Tibial artery (tissue), 1 donor: ENCODE measurements around a stretch of chr15.

- PRO-cap, result no peak
Observed at GRCh38 chr15:85407191-85407938, 27.0 kb downstream of the AKAP13 start.

DNA sequence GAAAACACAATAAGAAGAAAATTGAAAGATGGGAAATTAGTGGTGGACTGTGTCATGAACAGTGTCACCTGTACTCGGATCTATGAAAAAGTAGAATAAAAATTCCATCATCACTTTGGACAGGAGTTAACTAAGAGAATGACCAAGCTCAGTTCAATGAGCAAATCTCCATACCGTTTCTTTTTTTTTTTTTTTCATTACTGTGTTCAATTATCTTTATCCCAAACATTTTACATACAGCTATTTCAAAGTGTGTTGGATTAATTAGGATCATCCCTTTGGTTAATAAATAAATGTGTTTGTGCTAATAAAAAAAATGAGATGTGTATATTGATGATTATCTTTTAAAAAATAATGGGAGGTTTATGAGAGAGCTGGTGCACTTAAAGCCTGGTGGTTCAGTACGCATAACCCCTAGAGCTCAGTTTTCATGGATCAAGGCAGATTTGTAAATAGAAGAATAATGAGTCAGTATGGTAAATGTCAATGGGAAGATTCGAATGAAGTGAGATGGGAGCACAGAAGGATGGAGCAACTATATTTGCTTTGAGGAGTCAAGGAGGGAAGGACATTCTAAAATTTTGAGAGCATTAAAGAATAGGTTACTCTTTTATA lies 35.2 kb downstream of the AKAP13 start:
- PRO-cap, result no peak

- PRO-cap, result no peak
Observed at GRCh38 chr15:85436507-85436819, 56.1 kb downstream of the AKAP13 start.

DNA sequence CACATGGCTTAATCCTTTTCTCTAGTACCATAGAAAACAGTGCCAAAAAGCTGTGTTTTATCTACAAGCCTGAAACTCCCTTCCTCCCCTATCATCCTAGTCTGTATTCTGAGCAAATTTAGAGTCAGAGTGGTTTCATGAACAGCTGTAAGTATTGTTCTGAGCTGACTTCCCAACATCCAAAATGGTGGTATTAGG lies 201.9 kb downstream of the AKAP13 start:
- PRO-cap, result no peak

DNA sequence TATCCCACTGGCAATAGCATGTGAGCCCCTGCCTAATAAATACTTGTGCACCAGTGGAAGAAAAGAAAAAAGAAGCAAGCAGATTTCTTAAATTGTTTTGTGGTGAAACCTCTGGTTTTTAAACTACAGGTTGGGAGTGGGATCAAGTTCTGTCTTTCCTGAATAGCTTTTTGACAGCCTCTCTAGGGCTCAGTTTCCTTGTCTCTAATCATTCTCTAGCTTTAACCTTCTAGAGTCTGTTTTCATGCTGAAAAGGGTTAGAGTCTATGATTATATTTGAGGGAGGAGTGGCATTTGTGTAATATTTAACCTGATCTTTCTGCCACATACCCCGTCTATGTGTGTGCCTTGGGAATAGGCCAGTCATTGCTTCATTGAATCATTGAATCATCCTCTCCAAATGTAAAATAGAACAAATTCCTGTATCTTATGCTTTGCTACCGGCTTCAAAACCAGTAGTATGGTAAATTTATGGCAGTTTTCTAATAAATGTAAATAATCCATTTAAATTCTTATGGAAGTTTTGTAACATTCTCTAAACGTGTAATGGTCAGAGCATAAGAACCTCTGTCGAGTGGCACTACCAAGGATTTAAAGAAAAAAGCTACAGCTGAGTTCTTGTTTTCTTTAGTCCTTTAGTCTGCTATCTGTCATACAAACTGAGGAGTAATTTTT lies 204.8 kb downstream of the KLHL25 start:
- PRO-cap, result no peak

- PRO-cap, result no peak
Observed at GRCh38 chr15:85655179-85655825, 139.4 kb downstream of the KLHL25 start.

DNA sequence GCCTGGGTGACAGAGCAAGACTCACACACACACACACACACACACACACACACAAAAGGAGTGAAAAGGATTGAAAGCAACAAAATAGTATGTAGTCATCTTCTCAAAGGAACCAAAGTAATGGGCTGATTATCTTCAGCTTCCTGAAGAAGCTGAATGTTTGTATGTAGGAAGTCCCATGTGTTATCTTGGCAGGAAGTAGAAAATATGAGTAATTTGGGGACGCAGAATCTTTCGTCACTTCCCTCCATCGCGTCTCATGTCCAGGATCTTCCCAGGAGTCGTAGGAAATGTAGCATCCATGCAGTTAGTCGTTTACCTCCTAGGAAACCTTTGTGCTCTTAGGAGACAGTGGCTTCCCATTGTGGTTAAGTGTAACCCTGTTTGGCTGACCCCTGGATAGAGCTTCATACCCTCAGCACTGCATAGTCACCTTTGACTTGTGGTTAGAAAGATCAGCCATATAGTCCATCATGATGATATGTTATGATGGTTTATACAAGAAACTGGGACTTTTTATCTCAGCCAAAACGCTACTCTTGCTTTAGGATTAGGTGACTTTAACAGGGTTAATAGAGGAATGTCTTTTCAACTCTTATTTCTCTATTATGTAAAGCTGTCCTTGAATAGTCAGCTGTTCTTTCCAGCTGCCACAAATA lies 92.4 kb downstream of the KLHL25 start:
- PRO-cap, result no peak

GRCh38 chr15:85724832-85725590 lies 69.7 kb downstream of the KLHL25 start:
- PRO-cap, result no peak

- PRO-cap, result no peak
Observed at GRCh38 chr15:85748172-85749092, 46.3 kb downstream of the KLHL25 start.

DNA sequence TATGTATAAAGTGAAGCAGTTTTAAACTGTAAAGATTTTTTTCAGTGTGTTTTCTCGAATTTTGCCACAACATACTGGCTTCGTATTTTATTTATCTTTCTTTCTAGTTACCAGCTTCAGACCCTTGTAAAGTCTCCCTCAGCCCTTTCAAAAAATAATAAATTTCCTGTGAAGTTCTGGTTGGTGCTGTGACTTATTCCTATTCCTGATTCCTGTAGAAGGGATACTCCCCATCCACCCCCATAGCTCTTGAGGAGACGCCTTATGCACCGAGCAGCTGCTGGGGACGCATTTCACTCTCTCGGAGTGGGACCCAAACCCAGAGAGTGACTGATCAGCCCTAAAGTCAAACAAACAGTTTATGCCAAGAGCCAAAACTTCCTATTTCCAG lies 45.5 kb downstream of the KLHL25 start:
- PRO-cap, result no peak

GRCh38 chr15:86528034-86528346 lies 448.3 kb downstream of the AGBL1 start:
- PRO-cap, result no peak

DNA sequence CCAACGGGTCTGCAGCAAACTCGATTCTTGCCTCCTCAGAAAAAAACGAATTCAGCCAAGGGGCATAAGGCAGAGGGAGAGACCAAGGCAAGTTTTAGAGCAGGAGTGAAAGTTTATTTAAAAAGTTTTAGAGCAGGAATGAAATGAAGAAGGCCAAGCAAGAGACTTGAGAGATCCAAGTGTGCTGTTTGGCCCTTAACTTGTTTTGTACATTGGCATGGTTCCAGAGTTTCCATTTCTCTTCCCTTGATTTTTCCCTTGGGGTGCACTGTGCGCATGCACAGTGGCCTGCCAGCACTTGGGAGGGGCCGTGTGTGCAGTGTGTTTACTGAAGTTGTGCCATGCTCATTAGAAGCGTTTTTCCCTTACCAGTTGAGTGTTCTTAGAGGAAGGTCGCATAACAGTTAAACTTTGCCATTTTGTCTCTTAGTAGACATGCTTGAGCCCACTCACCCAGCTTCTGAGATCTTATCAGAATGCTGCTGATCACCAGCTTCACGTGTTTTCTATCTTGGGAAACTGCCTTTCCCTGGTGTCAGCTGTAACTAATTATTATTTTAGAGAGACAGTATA lies 512.7 kb downstream of the AGBL1 start:
- PRO-cap, result no peak

GRCh38 chr15:86916634-86917106 lies 837.0 kb downstream of the AGBL1 start:
- PRO-cap, result no peak

GRCh38 chr15:87164003-87164343 lies 1084.3 kb downstream of the AGBL1 start:
- PRO-cap, result no peak

- PRO-cap, result no peak
Observed at GRCh38 chr15:87463942-87464266, 792.6 kb downstream of the NTRK3 start.

DNA sequence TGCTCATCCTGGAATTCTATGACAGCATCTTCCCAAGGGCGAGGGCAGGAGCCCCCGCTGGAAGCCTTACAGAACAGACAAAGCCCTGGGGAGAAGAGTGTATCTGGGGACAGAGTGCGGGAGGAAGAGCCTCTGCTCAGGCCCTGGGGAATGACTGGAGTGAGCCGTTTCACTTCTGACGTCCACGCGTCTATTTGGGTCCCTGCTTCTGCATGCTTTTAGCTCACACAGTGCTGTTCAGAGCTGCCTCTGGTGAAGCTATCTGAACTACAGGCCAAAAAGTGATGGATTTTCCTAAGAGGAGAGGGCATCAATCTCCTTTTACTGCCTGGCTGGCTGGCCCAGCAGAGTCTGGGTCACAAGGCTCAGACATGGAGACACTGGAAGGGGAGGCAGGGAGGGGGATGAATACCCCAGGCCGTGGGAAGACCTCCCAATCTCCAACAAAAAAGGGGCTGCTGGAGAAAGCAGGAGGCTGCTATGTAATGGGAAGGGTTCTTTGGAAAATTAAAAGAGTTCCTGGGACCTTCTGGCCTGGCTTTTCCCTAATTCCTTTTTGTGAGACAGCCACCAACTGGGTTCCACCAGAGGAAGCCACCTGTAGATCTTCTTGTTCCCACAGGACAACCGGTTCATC lies 311.7 kb downstream of the NTRK3 start:
- PRO-cap, result bidirectional peak, plus-strand start at position 226 of the sequence, minus-strand start at position 161 of the sequence

DNA sequence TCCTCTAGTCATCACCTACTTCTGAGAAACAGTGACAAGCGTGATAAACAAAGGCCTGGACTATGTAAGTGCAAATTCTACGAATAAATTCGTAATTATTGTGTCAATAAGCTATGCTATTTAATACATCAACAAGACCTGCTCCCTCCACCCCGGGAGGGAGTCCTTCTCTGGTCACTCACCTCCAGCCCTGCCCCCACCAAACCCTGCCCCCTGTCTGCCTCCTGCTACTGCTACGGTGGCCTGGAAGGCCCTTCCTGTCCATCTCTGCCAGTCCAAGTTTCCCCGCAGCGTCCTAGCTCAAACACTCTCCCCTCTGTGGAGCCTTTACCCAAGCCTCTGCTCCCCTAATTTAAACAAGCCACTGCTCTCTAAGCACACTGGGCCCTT lies 241.3 kb downstream of the NTRK3 start:
- PRO-cap, result no peak

- PRO-cap, result no peak
Observed at GRCh38 chr15:88246525-88247274, 9.8 kb downstream of the NTRK3 start.

GRCh38 chr15:88496747-88497847 lies 29.6 kb downstream of the MRPS11 start:
- PRO-cap, result no peak

- PRO-cap, result no peak
Observed at GRCh38 chr15:88648853-88649190, 10.0 kb downstream of the ISG20 start.